HT-29 (cell line): ENCODE measurements around the genes PLA2G2C, RAP1GAP and LDLRAD2.

GRCh38 chr1:20186245-20186325 lies 189 bp downstream of the UBXN10 start:
- RAMPAGE, long total RNA, result no peak

GRCh38 chr1:20186326-20186935 lies at the start of gene PLA2G2C:
PLA2G2C (minus strand) TSS chr1:20186518.
- RAMPAGE, long total RNA, result no peak

DNA sequence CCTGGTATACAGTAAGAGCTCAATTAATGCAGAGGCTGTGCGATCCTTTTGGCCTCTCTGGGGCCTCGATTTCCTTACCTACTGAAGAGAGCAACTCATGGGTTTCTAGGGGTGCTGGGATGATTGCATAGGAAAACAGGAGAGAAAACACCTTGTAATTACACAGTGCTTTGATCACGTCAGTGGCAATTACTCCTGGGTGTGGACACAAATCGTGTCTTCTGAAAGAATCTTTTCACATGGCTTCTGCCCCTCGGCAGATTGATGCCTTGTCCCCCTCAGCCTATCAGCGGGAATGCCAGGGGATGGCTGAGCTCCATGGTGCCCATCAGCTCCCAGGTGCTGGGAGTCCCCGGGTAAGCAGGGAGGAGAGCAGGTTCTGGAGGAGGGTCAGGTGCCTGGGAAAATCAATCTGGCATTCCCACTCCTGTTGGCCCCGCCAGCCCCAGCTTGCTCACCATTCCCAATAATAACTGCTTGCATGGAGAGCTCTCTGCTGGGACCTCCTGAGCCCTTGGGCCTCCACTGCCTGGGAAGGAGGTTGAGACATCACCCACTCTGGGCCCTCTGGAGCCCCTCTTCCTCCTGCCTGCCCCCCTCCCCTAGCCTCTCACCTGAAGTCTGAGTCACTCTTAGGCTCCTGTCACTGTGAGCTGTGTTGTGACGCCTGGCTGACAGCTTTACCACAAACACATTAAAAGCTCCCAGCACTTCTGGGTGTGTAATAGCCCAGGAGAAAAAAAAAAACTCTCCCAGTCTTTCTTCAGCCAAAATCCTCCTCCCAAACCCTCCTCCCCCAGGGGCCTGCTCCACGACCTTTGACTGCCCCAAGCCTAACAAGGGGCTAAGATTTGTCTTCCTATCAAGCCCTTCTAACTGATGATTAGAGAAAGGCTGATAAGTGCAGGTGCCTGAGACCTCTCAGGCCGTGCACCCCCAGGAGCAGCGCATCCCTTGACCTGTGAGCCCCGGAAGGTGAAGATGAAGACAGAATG lies 4.9 kb downstream of the CAMK2N1 start:
- RAMPAGE, long total RNA, result no peak

DNA sequence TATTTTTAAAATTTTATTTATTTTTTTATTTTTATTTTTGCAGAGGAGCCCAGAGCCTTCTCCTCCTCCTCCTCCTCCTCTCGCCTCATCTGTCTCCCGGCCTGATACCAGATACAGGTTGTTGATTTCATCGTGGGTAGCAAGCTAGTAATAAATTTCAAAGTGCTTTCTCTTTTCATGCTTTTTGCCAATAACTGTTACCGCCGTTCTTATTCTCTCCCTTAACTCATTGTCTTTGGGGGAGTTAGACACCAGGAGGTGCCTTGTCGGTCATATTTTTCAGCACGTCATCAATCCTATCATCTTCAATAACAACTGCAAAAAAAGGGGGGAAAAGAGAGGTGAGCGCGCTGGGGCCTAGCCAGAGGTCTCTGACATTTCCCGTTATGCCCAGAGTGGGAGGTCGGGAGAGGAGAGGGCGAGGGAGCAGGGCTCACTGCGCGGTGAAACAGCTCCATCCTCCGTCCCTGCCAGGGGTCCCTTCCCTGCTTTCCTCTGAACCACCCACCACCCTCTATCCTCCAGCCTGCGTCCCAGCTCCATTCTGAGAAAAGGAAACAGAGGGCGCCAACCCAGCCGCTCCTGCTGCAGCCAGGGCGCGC lies 2.5 kb downstream of the CAMK2N1 start:
- RAMPAGE, long total RNA, result no peak

GRCh38 chr1:20616282-20617153 lies 16.7 kb upstream of the PINK1 start:
- RAMPAGE, long total RNA, result no peak

GRCh38 chr1:20650373-20651470 lies 10.4 kb downstream of the DDOST start:
- RAMPAGE, long total RNA, result no peak

DNA sequence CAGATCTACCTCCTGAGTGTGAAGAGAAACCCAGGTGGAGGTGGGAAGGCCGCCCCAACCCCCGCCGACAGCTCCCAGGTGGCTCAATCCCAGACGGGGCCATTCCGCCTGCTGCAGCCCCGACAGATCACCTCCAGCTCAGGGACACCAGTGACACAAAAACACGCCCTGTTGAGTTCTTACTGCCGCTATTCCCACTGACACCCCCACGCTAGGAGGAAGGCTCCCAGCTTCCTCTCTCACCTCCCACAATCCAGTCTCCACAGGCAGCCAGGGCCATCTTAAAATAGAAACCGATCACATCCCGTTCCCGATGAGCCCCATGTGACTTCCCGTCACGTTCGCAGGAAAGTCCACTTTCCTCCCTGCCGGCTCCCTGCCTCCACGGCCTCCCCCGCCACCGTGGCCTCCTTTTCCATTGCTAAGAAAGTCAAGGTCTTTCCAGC lies 23.9 kb upstream of the DDOST start:
- RAMPAGE, long total RNA, result no peak

GRCh38 chr1:20731326-20732044 lies 1.0 kb downstream of the SH2D5 start:
- RAMPAGE, long total RNA, result no peak

DNA sequence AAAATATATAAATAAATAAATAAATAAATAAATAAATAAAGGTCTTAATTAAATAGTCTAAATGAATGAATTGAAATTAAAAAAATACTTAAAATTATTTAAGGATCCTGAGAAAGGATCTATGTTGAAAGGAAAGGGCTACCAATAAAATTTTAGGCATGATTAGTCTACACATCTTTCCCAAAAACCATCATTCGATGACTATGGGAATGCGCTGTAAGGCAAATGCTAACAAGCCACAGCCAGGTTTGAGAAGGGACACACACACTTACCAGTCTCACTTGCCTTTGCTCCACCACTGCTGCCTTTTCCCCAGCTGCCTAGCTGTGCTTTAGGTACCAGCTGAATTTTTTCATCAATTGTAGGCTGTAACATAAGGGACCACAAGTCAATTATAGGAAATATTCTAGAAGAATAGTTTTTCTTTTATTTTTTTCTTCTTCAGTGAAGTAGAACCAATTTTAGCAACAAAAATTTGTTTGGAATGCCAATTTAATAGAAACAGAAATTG lies 67.7 kb upstream of the HP1BP3 start:
- RAMPAGE, long total RNA, result no peak

GRCh38 chr1:20980205-20980564 lies 193.1 kb upstream of the HP1BP3 start:
- RAMPAGE, long total RNA, result no peak

GRCh38 chr1:21268276-21269178 lies 21.7 kb downstream of the ECE1 start:
- RAMPAGE, long total RNA, result no peak

DNA sequence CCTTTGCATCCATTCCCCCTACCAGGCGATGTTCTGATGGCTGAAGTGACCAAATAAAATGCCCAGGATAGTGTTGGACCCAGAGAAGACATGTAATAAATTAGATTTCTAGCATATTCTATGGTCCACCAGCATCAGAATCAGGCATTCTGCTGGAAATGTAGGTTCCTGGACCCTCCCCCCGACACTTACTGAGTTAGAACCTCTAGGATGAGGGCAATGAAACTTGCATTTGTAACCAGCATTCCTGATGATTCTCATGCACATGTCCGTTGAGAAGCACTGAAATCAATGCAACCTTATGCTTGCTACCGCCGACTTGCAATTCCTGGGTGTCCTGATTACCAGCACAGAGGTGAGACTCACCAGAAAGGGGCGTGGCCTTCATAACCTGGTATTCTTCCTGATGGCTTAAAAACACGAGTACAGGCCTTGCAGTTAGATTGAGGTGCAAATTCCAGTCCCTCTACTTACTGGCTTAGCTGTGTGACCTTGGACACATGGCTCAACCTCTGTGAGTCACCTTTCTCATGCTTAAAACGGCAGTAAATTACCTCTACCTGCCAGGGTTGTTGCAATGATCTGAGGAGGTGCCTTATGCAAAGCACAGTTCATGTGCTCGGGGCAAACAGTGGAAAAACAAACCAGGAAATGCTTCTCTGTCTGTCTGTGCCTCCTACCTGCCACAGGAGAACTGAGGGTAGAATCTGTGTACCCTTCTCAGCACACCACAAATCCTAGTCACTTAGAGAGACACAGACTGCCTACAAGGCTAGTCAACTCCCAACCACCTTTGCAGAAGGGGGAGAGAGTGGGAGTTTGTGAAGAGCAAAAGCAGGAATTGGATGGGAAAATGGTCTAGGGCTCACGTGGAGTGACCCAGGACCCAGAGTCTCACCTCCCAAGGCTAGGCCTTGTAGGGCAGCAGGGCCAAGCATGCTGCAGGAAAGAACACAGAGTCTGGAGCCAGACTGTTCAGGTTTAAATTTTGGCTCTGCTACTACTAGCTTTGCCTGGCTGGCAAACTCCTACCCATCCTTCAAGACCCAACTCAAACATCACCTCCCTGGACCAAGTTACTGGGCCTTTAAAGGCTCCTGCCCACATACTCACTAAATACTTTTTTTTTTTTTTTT lies 39.1 kb upstream of the ECE1 start:
- RAMPAGE, long total RNA, result no peak

- RAMPAGE, long total RNA, result no peak
Observed at GRCh38 chr1:21333953-21335067, 44.0 kb upstream of the ECE1 start.

DNA sequence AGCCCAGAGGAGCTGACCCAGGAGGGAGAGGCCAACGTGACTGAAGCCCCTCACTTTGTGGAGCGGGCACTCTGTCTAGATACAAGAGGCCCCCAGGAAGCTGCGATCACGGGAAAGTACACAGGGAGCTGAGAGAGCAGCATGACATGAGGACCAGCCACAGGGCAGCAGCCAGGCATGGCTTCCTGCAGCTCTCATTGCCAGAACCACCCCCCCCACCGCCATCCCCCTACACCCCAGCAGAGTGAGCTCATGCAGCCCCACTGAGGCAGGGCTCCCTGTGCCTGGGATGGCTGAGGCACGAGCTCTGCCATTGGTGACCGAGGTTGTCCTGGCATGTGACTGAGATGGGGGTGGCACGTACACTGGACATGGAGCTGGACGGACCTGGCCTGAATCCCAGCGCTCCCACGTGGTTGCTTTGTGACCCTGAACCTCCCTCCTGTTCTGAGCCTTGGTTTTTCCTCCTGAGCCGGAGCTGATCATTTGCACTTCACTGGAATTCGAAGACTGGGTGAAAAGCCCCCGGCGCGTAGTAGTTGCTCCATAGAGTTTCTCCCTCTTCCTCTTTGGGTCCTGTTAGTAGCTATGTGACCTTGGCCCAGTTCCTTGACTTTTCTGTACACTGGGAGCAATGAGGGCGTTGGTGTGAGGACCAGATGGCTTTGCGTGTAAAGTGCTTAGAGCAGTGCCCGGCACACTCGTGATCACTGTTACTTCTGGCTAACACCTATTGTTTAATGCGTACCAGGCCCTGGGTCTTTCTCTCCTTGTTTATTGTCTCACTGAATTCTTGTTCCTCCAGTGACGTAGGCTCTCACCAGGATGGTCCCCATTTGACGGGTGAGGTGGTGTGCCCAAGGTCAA lies 28.4 kb downstream of the ALPL start:
- RAMPAGE, long total RNA, result no peak

DNA sequence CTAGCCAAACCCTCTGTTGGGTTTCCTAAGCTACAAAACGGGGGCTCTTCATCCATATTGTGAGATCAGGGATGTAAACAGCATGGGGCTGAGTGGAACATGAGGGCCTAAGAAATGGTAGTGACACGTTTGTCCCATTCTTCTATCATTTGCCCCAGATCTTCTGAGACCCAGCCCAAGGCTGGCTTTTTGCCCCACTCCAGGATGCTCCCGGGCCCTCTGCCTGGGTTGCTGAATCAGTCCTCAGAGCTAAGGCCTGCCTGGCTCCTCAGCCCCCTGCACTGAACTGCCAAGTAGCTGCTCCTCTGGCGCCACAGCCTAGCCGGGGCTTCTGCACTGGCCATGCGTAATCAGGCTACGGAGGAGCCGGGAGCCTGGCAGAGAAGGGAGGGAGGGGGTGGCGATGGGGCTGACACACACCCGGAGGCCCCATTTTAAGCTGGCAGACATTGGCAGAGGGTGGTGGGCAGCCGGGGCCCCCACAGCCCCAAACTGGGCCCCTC lies 38.5 kb downstream of the ALPL start:
- RAMPAGE, long total RNA, result no peak

DNA sequence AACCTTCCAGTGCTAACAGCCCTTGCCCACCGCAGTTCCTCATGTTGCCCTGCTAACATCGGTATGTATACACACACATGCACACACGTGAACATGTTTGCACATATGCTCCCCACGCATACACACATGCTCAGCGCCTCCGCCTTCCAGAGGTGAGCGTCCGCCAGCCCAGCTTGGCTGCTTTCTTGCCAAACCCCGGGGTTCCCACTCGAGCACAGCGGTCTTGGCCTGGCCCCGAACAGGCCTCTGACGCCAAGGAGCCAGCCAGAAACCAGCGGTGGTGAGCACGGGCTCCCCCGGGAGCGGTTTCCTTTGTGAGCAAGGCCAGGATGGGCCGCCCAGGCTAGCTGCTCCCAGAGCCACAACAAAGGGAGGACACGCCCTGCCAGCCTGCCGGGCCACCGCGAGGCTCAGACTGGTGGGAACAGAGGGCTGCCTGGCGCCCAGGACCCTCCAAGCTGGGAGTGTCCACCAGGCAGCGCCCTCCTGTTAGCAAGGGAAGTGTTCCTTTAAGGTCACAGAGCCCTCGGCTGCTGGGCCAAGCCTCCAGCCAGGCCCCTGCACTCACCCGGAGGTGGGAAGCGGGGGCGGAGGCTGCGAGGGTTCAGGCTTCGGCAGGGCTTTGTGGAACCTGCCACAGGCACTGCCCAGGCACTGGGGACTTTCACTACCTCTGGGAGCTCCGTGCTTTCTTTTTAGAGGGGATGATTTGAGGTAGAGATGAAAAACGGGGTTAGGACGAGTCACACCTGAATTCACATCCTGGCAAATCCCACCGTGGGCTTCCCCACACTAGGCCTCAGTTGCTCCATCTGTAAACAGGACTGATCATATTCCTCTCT lies 65.5 kb downstream of the ALPL start:
- RAMPAGE, long total RNA, result no peak

GRCh38 chr1:21669202-21669718 lies at the start of gene RAP1GAP:
RAP1GAP (minus strand) TSS chr1:21669357.
- RAMPAGE, long total RNA, result no peak

GRCh38 chr1:21723834-21724438 lies 54.8 kb upstream of the RAP1GAP start:
- RAMPAGE, long total RNA, result no peak

DNA sequence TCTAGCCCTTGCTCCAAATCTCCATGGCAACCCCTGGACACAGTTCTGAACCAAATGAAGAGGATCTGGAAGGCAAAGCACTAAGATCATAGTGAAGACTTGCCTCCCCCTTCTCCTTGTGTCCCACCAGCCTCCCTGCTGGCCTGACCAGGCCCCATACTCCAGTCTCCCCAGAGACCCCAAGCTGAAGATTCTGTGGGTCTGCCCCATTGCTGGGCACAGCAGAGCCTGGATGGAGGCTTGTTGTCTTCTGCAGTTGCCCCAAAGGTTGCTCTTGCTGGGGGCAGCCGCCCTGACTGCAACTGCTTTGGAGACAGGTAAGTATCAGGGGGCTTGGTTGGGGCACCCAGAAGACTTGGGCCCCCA lies at the start of gene LDLRAD2:
Gene LDLRAD2, plus strand, starts transcription at position 46 of the 366 bp plus-strand sequence.
- RAMPAGE, long total RNA, result no peak

GRCh38 chr1:21844075-21844434 lies 32.0 kb downstream of the LDLRAD2 start:
- RAMPAGE, long total RNA, result no peak